Aortic smooth muscle cell (primary cell): ENCODE measurements around the genes EXTL1, FAM110D, ZNF593 and SH3BGRL3.

- RRBS, result no CpG with 5 or more reads among the region's 16 CpGs
These were observed at the start of gene EXTL1 for GRCh38 chr1:26021364-26022477. Gene EXTL1, plus strand, starts transcription at chr1:26021775.

DNA sequence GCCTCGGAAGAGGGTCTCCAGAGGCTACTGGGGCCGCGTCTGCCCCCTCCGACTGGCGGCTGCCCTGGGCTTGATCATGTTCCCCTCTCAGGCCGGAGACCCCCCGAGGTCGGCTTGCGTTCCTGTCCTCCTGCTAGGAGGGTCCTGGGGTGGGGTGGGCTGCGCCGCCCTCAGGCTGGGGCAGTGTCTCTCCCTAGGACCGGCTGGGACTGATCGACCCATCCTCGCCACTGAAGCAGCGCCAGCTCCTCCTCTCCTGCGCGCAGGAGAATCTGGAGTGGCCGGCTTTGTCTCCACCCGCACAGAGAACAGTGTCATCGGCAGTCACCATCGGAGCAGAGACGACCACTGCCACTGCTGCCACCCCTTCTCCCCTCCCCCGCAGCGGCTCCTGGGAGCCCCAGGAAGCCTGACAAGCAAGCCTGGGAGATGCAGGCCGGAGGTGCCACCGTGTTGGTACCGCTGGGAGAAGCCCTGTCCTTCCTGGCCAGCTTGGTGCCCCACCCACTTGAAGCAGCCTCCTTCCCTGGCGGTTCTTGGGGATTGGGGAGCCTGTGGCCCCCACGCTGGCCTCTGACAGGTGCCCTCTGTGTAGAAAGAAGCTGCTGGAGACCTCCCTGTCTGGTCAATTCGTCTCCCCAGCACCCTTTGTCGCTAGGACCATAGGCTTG lies 696 bp upstream of the SLC30A2 start:
- RRBS, result under 1% methylated on average over 10 of the region's 31 CpGs

GRCh38 chr1:26070229-26071116 lies 3.0 kb upstream of the TRIM63 start:
- RRBS, result no CpG with 5 or more reads among the region's 6 CpGs

GRCh38 chr1:26158588-26159162 lies at the start of gene FAM110D:
Gene FAM110D, plus strand, starts transcription at chr1:26159079.
- RRBS, result no CpG with 5 or more reads among the region's 5 CpGs

DNA sequence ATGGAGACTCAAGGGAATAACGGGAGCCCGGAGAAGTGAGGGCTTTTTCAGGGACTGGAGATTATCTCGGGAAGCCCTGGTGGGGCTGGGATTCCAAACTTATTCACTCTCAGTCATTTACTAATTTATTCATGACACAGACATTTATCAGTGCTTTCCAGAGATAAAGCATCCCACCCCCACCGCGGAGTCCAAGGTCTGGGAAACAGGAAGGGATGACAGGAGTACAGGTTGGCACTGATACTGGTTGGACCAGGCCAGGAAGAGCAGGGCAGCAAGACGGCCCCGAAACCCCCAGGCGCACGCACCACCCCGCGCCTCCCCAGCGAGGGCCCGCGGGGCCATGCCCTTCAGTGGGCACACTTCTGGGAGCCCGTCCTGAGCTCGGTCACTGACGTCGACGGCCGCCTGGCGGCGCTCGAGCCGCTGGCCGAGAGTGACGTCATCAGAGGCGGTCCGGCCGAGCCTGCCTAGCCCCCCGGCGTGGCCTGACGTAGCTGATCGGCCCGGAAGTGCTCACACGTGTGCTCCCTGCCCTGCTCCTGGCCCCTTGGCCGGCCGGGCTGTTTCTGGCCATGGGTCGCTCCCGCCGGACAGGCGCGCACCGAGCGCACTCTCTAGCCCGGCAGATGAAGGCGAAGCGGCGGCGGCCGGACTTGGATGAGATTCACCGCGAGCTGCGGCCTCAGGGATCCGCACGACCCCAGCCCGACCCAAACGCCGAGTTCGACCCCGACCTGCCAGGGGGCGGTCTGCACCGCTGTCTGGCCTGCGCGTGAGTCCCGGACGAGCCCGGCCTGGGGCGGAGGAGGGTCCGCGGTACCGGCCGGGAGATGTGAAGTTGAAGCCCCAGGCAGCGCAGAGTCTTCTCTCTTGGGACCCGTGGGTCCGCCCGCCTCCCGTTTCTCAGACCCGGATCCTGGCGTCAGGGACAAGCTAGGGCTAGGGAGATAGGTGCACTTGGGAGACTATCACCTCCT lies at the start of gene ZNF593:
TSS of gene ZNF593 (plus strand) at position 500 of the 980 bp plus-strand sequence.
- RRBS, result 2% methylated on average over 9 of the region's 79 CpGs

- RRBS, result no CpG with 5 or more reads among the region's 6 CpGs
These were observed 930 bp downstream of the CNKSR1 start for GRCh38 chr1:26178185-26178657.

- RRBS, result no CpG with 5 or more reads among the region's 35 CpGs
These were observed 10.6 kb downstream of the CATSPER4 start for GRCh38 chr1:26200685-26201689.

DNA sequence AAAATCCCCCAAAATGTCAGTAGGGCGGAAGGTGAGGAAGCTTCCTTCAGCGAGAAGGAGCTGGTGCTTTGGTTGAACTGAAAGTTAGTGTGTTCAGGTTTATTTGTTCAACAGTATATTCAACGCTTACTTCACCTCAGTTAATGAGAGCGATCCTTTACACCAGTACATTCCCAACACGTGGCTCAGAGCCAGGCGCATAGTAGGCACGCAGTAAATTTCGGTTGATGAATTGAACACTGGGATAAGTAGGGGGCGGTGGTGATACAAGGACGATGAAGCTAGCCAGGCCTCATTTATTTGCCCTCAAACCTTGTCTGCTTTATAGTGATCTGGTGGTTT lies 972 bp downstream of the CEP85 start:
- RRBS, result no CpG with 5 or more reads among the region's 10 CpGs

- RRBS, result no CpG with 5 or more reads among the region's 13 CpGs
These were observed 474 bp upstream of the SH3BGRL3 start for GRCh38 chr1:26279322-26279901.

DNA sequence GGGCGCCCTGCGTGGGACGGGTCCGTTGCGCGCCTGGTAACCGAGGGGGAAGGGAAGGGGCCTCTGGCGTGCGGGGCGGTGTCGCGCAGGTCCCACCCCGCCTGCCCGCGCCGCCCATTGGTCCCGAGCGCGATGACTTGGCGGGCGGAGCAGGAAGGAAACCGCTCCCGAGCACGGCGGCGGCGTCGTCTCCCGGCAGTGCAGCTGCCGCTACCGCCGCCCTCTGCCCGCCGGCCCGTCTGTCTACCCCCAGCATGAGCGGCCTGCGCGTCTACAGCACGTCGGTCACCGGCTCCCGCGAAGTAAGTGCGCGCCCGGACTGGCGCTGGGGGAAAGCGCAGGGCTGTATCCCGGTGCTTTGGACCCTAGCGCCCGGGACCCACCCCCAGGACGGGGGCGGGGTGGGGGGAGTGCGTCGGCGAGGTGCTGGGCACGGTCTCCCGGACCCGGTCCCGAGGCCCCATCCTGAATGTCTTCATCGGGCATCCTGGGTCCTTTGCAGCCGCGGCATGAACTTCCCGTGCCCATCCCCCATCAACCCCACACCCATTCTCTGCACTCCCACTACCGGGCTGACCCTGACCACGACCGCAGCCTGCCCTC lies at the start of gene SH3BGRL3:
TSS of gene SH3BGRL3 (plus strand) at position 185 of the 603 bp plus-strand sequence.
- RRBS, result 2% methylated on average over 21 of the region's 67 CpGs

GRCh38 chr1:26483527-26484012 lies 11.3 kb downstream of the HMGN2 start:
- RRBS, result no CpG with 5 or more reads among the region's 8 CpGs

- RRBS, result 2% methylated on average over 37 of the region's 69 CpGs
These were observed 28.5 kb upstream of the RPS6KA1 start for GRCh38 chr1:26500781-26501771.

DNA sequence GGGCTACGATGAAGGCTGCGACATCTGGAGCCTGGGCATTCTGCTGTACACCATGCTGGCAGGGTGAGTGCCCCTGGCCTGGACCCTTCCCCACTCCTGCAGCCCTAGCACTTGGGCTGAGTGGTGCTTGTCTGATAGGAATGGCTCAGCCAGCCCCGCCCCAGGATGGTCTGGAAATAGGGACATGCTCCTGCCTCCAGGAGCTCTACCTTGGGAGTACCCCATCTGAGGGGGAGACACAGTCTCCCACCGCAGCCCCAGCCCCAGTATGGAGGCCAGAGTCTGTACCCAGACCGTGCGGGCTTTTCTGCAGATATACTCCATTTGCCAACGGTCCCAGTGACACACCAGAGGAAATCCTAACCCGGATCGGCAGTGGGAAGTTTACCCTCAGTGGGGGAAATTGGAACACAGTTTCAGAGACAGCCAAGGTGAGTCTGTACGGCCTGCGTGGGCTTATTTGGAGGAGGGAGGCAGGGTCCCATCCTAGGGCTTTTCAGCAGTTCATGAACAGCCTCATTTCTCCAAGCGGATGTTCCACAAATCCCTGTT lies 42.4 kb downstream of the RPS6KA1 start:
- RRBS, result no CpG with 5 or more reads among the region's 12 CpGs

- RRBS, result 1% methylated on average over 33 of the region's 106 CpGs
These were observed 1.0 kb downstream of the ARID1A start for GRCh38 chr1:26696603-26697449.

DNA sequence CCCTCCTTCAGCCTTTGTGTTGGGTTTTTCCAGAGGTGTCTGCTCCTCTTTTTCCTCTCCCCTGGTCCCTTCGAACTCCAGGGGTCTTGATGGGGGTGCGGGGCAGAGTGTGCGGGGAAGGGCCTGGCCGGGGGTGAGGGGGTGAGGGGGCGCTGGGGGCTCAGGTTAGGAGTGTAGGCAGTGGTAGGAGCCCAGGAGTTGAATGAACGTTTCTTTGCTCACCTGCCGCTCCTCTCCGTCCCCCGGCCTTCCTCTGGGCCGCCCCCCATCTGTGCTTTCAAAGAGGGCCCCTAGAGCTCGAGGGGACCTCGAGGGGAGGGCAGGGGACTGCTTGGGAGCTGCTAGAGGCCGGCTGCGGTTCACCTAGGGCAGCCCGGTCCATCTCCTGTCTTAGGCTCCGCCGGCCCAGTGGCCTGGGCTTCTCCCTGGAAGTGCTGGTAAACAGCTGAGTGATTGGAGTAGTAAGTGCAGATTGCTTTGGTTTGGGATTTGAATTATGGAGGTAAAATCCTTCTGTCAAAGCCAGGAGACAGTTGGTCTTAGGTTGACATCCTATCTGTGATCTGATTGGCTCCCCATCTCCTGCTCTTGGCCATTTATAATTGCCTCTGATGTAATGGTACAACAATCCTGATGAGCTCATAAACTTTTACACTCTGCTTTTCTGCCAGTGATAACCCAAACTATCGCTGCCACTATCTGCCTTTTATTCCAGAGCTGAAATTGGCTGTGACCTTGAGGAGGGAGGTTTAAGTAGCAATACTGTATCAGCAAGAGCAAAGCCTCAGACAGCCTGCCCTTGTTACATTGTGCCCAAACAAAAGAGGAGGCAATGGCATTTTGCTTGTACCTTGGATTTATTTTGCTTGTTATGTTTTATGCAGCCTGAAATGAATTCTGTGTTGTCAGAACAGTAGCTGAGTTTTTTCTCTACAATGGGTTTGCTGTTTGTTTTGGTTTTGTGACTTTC lies 2.2 kb downstream of the ARID1A start:
- RRBS, result 0% methylated on average over 3 of the region's 18 CpGs

DNA sequence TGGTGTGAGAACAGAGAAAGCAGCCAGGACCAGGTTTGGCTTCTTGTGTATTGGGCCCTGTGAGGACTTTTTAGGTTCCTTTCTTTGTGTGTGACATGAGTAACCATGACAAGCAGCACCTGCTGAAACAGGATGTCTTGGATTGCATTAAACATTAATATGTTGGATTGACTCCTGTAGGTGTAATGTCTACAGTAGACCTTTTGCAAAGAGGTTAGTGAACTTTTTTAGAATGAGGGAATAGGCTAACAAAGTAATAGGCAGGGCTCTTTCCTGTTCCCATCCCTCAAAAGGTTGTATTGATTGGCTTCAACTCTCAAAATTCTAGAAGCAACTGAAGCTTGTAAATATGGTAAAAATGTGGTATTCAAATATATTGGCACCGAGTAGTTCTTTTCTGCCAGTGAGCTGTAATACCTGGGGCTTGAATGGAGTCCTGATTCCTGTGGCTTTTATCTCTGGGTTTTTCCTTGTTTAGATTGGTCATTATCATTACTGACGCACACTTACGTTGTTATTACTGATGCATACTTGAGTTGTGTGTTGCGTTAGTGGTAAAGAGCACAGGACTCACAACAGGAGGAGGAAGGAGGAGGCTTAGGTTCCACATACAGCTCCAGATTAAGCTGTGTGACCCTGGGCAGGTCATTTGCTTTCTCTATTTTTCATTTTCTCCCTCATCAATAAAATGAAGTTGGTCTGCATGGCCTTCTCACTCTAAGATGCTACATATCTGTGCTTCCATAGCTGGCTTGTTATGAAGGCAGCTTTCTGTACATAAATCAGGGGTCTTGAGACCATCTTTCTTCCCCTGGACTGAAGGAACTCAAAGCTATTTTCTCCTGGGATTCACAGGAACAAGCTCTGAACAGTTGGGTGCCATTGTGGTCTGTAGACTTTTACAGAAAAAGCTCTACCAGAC lies 5.4 kb downstream of the ARID1A start:
- RRBS, result no CpG with 5 or more reads among the region's 4 CpGs

DNA sequence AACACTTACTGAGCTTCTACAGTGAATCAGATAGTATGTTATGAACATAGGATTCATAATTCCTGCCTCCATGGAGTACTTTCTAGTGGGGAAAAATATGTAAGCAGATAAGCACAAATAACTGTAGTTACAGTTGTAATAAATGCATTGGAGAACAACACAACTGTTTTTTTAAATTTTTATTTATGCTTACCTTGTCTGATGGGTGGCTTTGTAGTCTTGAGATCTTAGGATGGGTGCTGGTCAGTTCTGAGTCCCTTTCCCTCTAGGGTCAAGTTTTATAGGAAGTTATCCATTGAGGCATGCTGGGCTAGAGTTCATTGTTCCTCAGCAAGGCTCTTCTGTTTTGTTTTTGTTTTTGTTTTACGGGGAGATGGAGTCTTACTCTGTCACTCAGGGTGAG lies 20.5 kb downstream of the ARID1A start:
- RRBS, result no CpG with 5 or more reads among the region's 1 CpG

DNA sequence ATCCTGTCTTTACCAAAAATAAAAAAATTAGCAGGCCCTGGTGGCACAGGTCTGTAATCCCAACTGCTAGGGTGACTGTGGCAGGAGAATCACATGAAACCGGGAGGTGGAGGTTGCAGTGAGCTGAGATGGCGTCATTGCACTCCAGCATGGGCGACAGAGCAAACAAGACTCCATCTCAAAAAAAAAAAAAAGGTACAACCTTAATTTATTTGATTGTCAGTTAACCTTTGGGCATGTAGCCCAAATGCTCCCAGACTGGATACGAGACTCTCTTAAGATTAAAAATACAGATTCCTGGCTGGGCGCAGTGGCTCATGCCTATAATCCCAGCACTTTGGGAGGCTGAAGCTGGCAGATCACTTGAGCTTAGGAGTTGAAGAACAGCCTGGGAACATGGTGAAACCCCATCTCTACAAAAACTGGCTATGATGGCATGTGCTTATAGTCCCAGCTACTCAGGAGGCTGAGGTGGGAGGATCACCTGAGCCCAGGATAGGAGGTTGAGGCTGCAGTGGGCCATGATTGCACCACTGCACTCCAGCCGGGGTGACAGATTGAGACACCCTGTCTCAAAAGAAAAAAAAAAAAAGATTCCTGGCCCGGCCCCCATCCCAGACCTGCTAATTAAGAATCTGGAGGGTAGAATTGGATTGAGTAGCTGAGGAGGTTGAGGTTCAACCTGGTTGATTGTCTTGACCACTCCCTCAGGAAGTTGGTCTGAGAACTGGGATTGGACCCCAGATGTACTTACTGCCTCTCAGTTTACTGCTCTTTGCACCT lies 24.7 kb downstream of the ARID1A start:
- RRBS, result no CpG with 5 or more reads among the region's 7 CpGs

DNA sequence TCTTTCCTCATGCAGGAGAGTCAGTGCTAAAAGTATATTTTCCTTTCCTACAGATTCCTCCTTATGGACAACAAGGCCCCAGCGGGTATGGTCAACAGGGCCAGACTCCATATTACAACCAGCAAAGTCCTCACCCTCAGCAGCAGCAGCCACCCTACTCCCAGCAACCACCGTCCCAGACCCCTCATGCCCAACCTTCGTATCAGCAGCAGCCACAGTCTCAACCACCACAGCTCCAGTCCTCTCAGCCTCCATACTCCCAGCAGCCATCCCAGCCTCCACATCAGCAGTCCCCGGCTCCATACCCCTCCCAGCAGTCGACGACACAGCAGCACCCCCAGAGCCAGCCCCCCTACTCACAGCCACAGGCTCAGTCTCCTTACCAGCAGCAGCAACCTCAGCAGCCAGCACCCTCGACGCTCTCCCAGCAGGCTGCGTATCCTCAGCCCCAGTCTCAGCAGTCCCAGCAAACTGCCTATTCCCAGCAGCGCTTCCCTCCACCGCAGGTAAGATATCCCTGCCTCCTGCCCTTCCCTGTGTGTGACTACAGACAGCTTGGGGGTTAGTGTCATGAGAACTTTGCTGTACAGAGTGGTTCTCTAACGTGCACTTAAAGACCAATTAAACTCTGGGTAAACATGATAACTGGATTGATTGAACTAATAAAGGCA lies 35.4 kb downstream of the ARID1A start:
- RRBS, result no CpG with 5 or more reads among the region's 12 CpGs

DNA sequence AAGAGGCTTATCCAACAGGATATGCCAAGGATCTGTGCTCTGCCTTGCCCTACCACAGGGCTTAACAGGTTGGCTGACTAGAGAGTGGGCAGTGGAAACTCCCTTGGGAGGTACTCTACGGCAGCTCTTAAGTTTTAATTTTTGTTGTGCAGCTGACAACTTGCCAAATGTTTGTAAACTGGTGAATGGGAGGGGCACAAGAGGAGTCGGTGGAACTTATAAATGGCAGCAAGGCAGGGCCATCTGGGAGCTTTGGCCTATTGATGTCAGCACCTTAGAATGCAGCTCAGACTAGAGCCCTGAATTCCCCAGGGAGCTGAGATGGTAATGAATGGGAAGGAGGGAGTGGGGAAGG lies 16.4 kb upstream of the PIGV start:
- RRBS, result no CpG with 5 or more reads among the region's 2 CpGs